Iris pigment epithelial cell (primary cell): ENCODE measurements around a stretch of chr6.

GRCh38 chr6:133837069-133837385, 51.9 kb upstream of the TCF21 start:
- RRBS, result 95% methylated on average over 10 of the region's 13 CpGs

DNA sequence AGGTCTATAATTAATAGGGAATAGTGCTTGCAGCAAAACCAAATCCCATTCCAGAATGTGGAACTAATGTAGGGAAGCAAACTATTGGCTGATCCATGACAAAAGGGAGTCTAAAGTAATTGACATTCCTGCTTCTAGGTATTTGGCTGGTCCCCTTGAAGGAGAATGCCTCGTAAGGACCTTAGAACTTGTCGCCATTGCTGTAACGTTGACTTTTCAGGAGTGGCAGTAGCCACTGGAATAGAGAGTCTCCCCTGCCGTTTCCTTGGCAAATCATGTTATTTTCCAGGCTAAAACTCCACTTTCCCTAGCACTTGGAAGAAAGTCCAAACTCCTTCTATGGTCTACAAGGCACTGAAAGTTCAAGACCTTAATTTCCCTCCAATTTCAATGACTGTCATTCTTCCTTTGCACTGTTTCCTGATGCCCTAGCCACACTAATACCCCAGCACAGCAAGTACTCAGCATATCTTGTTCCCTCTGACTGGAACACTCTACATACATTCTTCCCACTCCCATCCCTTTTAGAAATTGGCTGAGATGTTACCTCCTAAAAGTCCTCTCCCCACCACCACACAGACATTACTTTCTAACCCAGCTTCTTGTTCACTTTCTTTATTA, 1.8 kb upstream of the TBPL1 start:
- RRBS, result no CpG with 5 or more reads among the region's 4 CpGs

DNA sequence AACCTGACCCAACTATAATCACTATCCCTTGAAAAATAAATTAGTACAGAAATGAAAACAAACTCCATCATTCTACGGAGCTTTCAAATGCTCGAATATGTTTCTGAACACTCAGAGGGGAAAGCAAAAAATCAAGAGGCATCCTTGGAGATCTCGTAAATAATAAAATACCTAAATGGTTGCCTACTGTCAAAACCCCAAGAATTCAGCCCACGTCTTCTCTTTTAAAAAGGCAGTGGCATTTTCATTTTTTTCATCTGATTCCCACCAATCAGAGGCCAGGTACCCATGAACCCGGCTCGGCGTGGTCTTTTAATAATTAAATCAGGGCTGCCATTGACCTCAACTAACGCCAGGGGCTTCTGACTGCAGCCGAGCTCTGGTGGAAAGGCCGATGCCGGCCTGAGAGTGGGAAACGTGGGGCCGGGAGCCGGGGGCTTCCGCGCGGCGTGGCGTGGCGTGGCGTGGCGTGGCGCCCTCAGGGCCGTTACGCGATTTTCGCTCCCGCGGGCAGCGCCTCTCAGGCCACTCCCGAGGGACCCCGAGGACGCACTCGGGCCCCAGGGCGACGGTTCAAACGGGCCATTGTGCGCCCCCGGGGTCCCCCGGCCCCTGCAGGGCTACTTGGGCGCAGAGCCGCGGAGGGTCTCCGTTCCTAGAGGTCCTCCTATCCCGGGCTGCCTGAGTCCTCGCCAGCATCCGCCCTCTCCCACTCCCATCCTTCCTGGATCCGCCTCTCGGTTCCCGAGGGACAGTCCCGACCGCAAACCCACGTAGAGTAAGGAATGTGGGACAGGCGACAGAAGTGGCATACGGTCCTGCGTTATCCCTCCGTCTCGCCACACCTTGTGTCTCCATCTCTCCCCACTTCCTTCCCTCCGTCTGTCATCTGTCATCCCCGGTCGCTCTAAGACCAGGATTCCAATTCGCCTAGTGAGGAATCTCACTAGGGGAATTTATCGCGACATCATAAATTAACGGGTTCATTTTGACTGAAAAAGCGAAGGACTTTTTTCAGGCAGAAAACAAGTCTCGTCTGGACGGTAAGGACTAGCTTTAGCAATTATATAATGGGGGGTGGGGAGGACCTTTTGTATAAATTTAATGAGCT, 981 bp upstream of the TBPL1 start:
- RRBS, result 4% methylated on average over 12 of the region's 68 CpGs

DNA sequence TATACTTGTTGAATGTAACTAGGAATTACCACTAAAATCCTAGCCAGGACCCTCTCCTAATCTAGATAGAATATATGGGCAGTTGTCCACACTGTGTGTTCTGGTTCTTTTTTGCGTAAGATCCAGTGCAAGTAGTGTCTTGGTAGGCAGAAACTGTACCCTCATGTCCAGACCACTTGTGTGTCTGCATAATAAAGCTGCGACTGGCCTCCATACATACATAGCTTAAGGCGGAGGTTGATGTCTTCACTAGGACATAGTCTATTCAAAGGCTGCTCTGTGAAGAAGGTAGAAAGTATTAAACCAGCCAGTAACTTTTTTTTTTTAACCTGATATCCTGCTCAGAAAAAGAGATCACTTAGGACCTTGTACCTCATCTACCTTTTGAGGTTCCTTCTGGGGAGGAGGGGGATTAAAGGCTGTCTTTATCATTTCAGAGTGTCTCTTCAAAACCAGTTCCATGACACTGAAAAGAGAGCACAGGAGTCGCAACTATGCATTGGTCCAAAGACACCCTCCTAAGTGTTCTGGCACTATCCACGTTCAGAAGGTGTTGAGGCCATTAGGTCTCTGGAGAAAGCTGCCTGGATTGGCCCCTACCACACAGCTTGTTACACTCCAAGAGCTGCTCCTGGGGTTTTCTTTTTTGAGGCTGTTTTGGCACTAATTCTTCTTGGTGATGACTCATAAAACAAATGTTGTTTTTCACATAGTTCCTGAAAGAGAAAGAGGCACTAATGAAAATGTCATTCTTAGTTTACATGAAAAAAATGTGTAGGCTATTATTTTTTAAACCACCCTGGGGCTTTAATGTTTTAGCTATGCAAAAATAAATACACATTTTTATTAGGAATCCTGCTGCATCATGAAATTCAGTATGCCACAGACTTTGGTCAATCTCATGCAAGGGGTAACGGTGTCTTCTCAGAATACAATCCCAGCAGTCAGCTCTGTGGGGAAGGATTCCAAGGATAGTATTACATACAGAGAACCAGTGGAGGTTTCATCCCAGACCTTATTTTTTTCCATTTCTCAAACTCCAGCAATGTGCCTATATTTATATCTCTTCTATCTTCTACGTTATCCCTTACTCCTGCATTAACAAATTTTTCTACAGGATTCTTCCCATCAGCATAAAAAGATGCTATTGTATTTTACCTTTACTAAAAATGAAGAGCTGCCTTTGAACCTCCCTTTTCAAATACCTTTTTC, 38.0 kb downstream of the TBPL1 start:
- RRBS, result no CpG with 5 or more reads among the region's 7 CpGs

DNA sequence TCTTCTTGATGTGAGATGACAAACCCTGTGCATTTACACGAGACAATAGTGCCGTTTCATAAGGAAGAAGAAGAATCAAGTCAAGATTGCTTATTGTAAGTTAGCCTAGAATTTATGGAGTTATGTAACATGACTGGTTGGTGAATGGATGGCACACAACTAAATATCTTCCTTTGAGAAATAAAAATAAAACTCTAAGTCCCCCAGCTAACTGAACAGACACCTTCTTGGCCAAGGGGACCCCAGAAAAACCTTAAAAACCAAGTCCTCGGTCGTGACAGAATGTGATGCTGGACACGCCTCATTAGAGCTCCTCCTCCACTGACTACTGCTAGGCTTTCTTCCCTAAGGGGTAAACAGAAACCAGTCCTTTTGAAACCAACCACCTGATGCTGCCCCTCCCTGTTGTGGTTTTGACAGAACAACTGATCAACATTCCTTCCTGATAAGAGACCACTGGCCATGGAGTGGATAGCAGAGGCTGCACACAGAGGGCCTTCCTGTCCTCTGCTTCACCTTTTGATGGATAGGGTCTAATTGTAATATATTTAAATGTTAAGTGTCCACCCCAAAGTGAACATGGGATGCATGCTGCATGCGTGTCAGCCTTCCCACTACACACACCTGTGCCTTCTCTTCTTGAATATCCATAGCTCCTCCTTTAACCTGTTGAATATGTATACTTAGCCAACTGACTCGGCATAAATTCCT, 27.7 kb upstream of the SLC2A12 start:
- RRBS, result no CpG with 5 or more reads among the region's 7 CpGs

DNA sequence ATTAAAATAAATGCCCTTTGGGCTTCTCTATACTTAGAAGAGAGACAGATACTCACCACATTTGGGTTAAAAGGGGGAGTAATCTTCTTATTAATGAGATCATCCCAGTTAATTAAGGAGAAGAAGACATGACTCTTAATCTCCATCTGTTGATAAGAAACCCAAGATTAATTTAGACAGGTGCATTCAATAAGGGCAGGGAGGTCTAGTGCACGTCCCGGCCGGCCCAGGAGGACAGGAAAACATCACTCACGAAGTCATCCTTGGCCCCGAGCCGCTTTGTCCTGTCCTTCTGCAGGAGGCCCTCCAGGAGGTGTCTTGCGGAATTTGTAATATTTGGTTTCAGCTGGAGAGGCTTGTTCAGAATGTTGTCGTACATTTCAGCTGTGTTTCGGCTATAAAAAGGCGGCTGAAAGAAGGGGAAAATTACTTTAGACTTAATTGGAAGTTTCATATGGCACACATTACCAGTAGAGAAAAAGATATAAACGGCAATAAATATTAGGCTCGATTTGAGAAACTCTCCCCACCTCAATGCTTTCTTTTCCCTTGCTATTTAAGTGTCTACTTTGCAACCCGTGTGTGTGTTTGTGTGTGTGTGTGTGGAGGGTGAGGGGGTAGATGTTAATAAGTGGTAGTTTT, 118.5 kb upstream of the SLC2A12 start:
- RRBS, result no CpG with 5 or more reads among the region's 13 CpGs

DNA sequence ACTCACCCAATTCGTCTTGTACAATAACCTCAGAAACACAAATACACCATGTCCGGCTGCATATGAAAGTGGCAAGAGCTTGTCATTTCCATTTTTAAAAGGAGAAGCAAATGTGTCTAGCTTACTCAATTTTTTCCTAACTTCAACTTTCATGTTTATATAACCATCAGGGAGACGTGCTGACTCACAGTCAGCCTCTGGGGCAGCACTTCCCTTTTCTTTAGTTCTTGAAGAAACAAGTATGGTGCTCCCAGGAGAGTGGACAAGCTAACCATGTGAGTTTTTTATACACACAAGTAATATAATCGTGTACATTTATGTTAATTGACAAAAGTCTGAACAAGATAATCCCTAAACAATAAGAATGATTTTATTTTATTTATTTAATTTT, 55.5 kb upstream of the SGK1 start:
- RRBS, result no CpG with 5 or more reads among the region's 4 CpGs

DNA sequence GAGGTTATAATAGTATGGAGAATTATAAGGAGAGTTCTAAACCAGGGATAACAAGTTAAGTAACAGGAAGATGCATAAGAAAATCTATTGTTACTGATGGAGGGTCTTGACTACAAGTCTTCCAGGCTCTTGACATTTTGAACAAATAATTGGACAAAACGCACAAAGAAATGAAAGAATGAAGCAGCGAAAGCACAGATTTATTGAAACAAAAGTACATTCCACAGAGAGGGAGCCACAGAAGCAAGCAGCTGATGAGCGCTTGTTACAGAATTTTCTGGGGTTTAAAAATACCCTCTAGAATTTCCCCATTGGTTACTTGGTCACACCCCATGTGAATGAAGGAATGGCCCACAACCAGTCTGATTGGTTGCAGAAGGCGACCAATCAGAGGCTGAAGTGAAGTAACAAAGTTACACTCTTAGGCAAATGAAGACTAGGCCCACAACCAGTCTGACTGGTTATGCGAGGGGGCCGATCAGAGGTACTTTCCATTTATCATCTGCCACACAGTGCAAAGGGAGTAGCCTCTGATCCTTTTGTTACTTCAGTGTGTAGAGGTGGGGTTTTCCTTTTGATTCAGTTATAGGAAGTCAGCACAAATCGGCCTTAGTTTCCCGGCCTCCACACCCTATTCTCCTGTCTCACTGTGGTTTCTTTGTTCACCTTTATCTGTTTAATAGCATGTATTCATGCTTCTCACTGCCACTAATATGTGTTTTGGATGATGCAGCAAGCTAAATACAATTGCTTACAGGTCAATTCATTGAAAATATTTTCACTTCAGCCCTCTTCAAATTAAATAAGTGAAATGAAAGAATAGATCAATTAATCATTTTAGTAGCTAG, 61.1 kb upstream of the SGK1 start:
- RRBS, result no CpG with 5 or more reads among the region's 8 CpGs

DNA sequence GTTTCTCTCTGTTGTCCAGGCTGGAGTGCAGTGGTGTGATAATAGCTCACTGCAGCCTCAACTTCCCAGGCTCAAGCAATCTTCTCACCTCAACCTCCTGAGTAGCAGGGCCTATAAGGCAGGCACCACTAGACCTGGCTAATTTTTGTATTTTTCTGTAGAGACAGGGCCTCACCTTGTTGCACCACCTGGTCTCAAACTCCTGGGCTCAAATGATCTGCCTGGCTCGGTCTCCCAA, 81.7 kb upstream of the SGK1 start:
- RRBS, result no CpG with 5 or more reads among the region's 1 CpG

GRCh38 chr6:134414684-134415459, 97.0 kb upstream of the SGK1 start:
- RRBS, result no CpG with 5 or more reads among the region's 11 CpGs

DNA sequence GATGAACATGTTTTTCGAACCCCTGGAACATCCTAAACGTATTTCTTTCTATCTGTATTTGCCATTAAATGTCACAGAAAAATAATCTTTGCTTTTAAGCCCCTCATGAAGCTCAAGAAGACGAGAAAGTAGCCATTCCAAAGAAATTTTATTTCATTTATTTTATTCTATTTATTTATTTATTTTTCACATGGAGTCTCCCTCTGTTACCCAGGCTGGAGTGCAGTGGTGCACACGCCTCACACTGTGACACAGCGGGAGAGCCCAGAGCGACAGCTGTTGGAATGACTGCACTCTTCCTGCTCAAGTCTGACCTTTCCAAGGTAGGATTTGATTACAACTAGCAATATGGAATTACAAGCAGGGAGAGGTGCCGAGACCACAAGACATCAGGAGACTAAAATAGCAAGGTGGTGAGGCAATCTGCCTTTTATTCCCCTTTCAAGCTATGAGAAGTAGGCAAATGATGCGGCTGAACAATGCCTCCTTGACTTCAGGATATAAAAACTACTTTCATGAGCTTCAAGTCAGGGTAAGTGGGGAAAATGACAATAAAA, 146.7 kb upstream of the SGK1 start:
- RRBS, result no CpG with 5 or more reads among the region's 8 CpGs

- RRBS, result no CpG with 5 or more reads among the region's 2 CpGs
These were observed 122.9 kb downstream of the ALDH8A1 start for GRCh38 chr6:134826736-134827614.

DNA sequence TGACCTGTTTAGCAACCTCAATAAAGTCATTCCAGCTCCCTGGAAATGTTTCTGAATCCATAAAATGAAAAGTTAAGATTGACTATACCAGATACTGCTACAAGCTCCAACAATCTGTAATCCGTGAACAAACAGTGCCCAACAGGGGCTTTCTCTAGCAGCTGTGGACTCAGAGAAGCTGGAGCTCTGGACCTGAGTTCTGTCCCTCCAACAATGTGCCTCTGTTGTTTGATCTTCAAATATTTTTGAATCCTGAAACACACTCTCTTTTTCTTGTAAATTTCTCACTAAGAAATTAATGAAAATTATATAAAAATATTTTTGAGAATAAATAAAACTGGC, 101.5 kb downstream of the ALDH8A1 start:
- RRBS, result no CpG with 5 or more reads among the region's 1 CpG

DNA sequence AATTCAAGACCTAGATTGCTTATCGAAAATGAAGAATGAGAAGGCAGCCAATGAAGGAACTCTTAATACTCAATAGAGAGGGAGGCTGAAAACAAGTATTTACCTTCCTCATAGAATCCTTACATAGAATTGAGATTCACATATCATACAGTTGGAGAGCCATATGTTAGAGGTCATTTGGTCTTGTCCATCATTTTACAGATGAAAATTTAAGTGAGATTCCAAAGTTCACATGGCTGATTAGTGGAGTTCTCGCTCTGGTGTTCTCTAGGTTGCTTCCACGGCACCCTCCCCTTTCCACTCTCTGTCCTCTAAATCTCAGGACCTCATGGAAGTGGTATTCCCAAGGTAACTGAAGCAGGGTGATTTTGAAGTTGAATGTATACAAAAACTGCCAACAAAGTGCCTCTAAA, 39.5 kb downstream of the HBS1L start:
- RRBS, result no CpG with 5 or more reads among the region's 3 CpGs

DNA sequence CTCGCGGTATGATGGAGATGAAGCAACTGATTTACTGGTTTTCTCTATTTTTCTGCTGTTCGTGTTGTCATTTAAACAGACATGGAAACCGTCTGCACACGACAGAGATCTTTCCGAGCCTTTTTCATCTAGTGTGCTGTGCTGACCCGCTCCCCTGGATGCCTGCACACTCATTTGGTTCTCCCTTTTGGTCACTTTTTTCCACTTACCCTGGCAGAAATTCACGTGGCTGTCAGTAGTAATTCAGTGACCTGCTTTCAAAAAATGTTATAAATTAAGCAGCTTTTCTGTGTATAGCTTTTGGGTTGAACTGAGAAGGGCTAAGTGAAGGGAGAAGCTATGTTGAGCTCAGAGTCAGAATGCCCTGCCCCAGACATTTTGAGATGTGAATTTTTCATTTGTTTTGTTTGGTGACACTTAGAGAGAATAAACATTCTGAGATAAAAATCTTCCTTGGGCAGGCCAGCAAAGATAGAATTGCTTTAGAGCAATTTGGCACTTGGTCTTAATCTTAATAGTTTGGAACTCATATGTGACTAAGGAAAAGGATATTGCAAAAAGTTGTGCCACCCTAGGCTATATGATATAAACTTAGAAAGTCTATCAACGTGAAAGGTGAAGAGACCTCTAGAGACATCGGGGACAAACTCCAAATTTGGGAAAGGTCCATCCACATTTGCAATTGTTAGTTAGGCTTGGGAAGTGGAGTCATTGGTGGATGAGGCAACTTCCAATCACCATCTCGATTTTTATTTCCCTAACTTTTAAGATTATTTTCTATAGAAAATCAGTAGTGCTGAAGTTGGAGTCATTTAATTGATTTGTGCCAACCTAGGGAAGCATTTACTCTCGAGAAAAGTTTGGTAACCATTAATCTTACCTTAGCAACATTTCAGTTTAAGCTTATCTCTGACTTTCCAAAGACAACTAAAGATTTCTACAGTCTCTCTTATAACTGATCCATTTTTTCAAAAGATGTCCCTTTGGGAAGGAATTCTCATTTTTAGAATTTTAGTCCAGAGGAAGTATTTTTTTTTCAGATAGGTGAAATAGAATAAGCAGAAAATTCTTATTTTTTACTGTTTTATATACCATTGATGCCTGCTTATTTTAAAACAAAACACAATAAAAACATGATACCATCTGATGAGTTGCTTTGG, 30.3 kb downstream of the MYB start:
- RRBS, result no CpG with 5 or more reads among the region's 12 CpGs

DNA sequence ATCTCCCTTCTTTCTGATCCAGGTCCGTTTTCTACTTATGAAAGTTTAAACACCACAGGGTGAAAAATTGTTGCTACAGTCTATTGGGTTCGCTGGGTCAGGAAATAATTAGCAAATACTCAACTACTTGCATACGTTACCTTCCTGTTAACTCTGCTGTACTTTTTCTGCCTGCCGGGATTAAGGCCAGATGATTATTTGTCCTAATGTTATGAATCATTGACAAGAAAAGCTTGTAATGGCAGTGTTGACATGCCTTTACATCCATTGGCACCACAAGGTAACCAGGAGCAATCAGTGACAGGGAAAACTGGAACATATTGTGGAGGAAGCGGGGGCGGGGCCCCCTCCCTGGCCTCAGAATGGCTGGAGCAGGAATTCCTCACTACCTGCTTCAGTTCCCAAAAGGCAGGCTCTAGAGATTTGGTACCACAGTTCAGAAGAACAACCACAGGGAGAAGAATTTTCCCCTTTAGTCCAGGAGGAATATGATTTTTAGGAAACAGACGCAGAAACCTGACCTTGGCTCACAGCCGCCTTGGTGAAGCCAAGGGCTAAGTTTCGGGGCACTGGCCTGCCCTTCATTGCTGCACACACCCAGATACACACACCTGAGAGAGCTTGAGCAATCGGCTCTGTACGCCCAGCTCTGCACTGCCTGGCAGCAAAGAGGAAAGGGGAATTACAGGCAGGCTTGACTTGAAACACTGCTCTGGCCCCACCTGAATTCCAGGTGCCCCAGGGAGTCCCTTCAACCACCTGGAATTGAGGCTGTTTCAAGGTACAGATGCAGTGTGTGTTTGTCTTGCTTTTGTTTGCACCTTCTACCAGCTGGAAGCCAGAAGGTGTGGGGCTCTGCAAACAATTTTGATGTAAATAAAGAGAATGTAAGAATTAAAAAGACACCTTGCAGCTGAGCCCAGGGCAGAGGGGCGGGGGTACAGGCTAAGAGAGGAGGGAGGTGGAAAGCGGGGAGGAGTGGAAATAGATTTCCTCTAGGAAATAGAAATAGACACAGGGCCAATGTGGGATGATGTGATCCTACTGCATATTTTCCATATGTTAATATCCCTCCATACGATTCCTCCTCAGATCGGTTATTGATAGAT, 89.8 kb downstream of the MYB start:
- RRBS, result no CpG with 5 or more reads among the region's 15 CpGs

DNA sequence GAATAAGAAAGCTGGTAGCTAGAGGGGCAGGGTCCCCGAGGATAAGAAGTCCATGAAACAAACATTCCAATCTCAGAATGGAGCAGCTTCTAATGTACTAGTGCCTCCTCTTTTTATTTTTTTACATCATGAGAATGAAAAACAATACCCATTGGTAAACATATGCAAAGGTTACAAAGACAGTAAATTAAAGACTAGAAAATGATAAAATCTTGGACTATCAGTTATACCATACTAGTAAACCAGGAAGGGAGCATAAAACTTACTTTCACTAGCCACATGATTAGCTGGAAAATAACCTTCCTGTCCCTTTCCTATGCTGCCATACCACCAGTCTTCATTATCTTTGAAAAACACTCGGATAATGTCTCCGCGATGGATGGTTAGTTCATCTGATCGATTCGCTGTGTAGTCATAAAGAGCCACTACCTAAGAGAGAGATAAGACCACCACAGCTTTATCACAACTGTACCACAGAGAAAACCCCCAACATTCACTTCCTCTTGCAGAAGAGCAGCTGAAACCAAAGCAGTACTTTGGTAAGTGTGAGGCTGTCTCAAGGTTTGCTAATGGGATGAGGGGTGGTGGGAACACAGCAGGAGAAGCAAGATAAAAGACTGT, 141.9 kb downstream of the MYB start:
- RRBS, result no CpG with 5 or more reads among the region's 6 CpGs

DNA sequence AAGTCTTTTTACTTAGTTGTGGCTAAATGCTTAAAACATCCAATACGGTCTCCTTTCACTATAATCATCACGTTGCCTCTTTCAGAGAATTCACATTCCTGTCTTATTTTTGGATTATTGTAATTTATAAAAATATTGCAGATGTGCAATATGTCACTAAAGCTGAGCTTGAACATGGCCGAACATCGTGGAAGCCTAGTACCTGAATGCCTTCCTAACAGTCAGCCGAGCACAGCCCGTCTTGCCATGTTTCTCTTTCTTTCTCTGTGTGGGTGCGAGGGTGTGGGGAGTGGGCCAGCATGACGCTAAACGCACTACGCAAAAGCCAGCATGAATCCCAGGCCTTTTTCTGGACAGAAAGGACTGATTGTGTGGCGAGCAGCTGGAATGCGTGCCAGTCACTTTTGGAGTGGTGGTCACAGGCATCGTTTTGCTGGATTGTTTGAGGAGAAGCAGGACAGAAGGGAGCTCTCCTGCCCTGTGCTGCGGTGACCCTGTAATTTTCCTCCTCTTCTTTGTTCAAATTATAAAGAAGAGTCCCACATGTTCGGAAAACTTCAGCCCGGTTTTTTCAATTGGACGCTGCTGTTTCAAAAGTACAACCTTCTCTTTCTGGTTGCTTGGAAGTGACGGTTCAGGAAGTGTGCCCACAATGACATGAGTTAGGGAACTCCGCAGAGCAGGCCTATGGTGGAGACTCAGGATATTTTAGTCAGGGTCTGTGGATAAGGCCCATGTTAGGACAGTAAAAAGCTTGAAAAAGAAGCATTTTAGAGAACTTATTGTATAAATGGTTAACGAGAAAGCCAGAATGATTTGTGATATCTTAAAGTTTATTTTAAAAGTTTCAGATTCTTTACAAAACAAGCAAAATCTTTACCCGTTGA, 54.2 kb downstream of the PDE7B start:
- RRBS, result no CpG with 5 or more reads among the region's 21 CpGs

GRCh38 chr6:135921106-135921550, 69.6 kb downstream of the PDE7B start:
- RRBS, result no CpG with 5 or more reads among the region's 3 CpGs

DNA sequence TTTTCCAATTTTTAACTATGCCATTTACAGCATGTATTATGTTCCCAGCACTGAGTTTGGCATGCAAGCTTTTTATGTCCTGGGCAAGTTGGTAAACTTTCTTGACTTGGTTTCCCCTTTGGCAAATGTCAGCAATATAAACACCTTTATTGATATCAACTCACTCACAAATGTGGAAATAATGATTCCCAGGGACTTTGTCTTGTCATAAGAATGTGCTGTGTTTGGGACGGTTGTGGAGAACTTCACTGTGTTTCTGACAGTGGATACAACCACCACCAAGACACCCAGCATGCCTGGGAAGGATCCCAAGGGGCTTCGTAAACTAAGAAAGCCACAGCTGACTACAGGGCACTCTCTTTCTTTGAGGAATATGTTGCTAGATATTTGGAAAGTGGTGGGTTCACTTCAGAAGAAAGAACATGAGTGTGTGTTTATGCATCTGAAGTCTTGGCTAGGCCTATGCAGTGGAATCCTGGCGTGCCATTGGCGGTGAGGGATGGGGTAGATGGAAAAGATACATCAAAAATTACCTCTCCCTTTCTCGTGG, 187.5 kb downstream of the PDE7B start:
- RRBS, result no CpG with 5 or more reads among the region's 5 CpGs